GM12891 (cell line): ENCODE data around the genes METTL4 and MYOM1.

GRCh38 chr18:109025-109584 is 49.3 kb upstream of the USP14 start:
- RRBS: no CpG with 5 or more reads among the region's 6 CpGs

DNA sequence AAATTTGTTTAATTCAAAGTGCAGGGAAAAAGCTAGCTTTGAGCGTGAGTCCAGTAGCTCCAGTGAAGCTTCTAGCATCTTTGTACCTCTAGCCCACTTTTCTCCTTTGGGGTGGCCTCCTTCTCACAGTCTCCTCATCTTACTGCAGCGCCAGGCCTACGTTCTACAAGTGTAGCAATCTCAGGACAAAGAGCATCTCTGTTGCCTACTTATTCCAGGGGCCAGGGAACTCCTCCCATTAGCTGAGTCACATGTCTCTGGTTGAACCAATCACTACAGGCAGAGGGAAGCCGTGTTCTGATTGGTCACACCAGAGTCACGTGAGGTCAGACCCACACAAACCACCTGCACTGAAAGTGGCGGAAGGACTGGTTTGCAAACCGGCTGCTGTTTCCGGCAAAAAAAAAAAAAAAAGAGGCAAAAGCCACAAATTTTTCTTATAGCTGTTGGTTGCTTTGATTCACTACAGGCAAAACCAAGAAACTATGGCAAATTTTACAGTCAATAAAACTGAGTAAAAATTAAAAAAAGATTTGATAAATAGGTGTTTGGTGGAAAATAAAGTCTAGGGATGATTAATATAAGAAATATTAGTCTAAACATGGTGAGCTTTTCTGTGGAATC is 21.9 kb upstream of the USP14 start:
- RRBS: no CpG with 5 or more reads among the region's 8 CpGs

DNA sequence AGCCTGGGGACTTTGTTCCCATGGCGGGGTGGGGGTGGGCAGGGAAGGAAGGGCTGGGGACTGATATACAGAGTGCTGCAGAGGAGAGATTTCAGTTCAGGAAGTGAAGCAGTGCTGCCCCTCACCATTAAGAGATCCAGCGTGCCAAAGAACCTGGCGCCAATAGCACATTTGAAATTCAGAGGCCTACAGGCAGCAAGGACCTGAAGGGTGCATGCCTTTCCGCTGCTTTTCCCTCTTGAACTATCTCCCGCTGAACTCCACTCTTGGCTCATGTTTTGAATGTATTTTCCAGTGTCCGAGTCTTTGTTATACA is 94.7 kb upstream of the THOC1 start:
- RRBS: no CpG with 5 or more reads among the region's 6 CpGs

- RRBS: no CpG with 5 or more reads among the region's 15 CpGs
These were observed 20.0 kb upstream of the YES1 start for GRCh38 chr18:832037-832545.

- RRBS: no CpG with 5 or more reads among the region's 57 CpGs
These were observed at the start of gene METTL4 for GRCh38 chr18:2570653-2571774. Gene METTL4, minus strand, starts transcription at chr18:2571505.

- RRBS: 1% methylated on average over 16 of the region's 76 CpGs
These were observed 741 bp downstream of the SMCHD1 start for GRCh38 chr18:2655993-2656941.

DNA sequence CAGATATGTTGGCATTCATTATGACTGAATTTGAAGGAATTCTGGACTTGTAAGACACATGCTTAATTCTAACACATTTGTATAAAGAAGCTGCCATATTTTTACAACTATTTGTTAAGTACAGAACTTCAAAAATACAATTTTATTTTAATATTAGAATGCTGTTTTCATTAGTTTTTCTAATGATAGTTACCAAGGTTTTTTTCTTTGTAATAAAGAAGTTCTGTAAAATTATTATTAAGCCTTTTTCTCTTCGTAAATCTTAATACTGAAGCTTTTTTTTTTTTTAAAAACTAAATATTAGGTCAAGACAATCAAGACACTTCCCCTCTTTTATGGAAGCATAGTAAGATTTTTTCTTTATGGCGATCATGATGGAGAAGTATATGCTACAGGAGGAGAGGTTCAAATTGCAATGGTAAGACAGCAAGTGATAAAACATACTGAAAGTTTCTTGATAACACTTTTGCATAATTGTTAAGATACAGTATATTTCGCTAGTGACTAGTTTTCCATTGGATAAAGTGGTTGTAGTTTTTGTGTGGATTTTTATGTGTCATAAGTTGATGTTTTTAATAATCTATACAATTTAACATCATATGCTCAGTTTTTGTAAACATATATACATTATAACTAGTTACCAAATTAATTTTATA is 50.0 kb downstream of the SMCHD1 start:
- RRBS: no CpG with 5 or more reads among the region's 3 CpGs

DNA sequence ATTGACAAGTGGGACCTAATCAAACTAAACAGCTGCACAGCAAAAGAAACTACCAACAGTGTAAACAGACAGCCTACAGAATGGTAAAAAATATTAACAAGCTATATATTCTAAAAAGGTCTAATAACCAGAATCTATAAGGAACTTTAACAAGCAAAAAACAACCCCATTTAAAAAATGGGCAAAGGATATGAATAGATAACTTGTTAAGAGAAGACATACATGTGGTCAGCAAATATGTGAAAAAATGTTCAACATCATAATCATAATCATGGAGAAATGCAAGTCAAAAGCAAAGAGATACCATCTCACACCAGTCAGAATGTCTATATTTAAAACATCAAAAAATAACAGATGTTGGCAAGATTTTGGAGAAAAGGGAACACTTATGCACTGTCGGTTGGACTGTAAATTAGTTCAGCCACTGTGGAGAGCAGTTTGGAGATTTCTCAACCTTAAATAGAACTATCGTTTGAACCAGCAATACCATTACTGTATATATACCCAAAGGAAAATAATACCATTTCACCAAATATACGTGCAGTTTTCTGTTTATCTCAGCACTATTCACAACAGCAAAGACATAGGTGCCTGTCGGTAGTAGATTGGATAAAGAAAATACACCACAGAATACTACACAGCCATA is 81.0 kb downstream of the SMCHD1 start:
- RRBS: no CpG with 5 or more reads among the region's 4 CpGs

DNA sequence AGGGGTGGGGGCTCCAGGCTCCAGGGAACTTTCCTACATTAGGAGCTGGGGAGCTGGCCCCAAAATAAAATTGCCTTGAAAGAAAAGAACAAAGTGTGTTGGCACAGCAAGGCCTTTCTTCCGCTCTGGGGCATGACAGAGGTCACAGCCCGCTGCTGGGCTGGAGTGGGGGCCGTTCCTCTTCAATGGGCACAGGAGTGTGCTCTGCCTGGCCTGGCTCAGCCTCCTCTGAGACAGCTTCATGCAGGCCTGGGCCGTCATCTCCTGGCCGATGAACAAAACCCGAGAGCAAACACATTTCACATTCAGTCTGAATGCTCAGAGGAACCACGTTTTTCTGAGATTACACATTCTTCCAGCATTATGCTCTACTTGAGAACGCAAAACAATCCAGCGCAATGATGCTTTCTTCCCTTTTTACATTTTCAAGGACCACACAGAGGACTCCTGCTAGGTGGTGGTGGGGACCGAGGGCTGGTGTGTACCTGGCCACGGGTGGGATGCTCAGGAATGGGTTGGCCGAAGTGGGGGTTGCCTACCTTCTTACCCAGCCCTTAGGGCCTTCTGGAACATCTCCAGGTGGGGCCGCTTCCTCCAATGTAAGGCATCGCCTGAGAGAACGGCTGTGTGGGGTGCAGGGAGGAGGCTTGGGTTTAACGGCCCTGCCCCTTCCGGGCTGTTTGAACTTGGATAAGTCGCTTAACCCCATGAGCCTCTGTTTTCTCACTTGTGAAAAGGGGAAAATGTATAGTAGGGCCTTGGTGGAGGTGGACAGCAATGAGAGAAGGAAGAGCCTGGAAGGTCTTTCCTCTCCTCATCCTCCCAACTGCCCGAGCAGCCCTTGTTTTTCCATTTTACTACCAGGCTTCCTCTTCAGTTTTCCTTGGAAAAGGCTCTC is 34.9 kb downstream of the EMILIN2 start:
- RRBS: no CpG with 5 or more reads among the region's 19 CpGs

DNA sequence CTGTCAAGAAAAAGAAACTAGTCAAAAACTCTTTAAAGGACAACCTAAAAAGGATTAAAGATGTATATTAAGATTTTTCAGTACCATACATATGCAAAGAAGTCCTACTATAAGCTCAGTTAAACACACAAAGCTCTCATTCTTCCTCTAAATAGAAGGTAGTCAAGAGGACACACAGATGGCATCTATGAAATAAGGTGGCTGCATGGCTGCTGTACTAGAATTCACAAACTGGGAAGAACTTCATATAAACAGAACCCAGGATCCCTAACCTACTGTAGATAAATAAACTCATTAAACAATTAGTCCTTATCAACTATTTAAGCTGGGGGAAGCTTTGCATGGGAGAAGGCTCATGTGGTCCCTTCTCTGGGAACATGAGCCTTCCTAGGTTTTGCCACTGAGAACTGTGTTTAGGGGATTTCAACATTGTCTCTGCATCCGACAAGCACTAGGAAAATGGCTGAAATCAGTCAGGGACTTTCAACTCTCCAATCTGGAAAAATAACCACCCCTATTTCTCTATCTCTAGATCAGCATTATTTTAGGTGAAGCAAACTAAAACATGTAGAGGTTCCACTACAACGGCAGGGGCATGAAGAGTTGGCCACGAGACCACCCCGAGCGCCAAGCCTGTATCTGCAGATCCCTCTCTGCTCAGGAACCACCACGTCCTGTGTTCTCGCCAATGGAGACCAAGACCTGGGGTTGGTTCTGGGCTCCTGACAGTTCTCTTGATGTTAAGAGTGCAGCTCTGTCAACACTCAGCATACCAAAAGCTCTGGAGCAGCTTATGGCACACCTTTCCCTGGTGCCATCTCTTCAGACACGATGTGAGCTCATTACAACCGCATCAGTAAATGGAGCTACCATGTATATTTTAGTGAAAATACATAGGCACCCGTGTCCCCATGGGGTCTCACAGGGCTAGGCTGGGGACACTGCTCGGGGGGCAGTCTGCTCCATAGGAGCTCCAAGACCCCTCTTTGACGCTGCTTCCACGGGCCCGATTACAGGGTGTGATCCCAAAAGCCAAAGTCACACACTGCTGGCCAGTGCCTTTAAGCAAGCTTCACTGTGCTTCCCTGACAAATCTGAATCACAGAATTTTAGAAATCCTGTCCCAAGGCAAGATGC is 71.8 kb downstream of the EMILIN2 start:
- RRBS: no CpG with 5 or more reads among the region's 14 CpGs

DNA sequence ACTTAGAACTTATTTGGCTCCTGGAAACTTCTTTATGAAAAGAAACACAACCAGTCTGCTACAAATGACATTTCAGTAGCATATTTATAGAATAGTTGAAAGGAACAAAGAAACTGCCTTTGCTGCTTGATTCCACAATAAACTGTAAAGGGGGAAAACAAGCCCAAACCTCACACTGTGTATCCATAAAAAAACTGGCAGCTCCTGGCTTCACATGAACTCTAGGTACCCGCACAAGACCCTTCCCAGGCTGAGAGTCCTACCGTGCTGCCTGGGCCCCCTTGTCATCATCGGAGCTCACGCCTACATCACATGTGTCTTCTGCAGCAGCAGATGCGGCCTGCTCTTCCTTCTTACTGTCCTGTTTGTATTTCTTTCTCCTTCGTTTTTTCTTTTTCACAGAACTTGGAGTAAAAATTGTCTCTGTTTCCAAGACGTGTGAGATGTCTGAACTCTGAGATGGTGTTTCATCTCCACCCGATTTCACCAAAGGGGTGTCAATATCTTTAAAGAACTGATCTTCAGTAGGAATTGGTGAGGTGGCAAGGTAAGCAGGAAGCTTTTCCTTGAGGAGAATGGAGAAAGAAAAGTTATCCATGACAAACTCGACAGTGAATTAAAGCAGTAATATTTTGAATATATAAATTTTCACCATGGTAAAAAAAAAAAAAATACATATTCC is 62.0 kb downstream of the LPIN2 start:
- RRBS: no CpG with 5 or more reads among the region's 9 CpGs

GRCh38 chr18:2978551-2979622 is 34.1 kb downstream of the LPIN2 start:
- RRBS: no CpG with 5 or more reads among the region's 7 CpGs

DNA sequence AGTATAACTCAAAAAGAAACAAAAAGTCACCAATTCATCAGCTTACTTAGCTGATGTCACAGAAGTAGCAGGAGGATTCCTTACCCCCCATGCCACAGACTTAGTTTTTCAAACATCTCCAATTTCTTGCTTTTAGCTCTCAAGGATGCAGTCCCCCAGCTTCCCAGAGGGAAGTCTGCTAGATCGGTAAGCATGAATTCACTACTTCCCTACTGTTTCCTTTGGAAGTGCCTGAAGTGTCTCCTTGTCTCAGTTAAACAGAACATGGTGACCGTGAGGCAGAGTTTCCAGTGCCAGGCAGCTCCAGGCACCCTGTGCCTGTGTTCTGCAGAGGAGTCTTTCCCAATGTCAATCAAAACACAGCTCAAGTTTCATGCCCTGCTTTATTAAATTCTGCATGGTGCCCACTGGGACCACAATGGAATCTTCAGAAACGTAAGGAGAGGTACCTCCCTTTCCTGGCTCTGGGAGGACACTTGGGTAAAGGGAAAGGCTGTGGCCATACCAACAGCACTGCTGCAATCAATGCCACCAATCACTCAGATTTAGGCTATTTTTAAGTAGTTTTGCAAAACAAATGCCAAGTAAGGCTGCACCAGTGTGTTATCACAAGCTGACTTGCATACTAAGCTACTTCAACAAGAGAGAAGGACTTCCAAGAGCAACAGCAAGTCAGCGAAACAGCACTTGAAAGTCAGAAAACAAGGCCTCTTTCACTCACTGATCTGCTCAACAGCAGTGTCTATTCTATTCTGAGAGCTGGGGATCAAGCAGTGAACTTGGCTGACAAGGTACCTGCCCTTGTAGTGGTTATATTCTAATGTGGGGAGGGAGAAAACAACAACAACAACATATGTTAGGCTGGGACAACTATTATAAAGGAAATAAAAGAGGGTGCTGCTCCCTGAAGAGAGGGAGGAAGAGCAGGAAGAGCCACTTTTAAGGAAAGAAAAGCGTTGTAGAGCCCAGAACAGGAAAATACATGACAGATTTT is 15.0 kb downstream of the LPIN2 start:
- RRBS: no CpG with 5 or more reads among the region's 5 CpGs

- RRBS: no CpG with 5 or more reads among the region's 9 CpGs
These were observed 32.0 kb upstream of the LPIN2 start for GRCh38 chr18:3044864-3045497.

DNA sequence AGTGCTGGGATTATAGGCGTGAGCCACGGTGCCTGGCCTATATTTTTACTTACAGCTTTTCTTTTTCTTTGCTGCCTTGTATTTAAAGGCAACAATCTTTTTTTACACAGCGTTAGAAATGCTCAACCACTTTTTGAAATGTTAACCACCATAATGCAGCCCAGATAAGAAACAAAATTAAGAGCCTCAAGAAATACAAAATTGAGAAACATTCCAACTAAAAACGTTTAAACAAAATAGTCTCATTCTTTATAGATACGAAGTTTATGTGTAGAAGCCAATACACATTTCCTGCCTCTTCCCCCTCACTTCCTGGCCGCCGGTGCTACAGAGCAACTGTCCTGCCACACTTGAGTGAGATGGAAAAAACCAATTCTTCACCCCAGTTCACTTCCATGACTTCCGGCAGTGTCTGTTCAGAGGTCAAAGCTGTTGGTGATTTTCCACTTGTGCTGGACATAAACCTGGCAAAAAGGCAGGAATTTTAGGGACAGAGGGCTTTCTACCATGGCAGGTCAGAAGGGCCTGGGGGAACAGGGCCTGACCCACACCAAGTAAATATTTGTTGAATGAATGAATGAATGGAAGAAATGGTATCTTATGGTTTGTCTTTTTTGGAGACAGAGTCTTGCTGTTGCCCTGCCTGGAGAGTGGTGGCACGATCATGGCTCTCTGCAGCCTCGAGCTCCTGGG is 47.6 kb upstream of the LPIN2 start:
- RRBS: 13% methylated on average over 1 of the region's 10 CpGs

GRCh38 chr18:3151866-3152443 is 67.8 kb downstream of the MYOM1 start:
- RRBS: no CpG with 5 or more reads among the region's 8 CpGs

- RRBS: no CpG with 5 or more reads among the region's 17 CpGs
These were observed 41.7 kb downstream of the MYOM1 start for GRCh38 chr18:3177790-3178839.

DNA sequence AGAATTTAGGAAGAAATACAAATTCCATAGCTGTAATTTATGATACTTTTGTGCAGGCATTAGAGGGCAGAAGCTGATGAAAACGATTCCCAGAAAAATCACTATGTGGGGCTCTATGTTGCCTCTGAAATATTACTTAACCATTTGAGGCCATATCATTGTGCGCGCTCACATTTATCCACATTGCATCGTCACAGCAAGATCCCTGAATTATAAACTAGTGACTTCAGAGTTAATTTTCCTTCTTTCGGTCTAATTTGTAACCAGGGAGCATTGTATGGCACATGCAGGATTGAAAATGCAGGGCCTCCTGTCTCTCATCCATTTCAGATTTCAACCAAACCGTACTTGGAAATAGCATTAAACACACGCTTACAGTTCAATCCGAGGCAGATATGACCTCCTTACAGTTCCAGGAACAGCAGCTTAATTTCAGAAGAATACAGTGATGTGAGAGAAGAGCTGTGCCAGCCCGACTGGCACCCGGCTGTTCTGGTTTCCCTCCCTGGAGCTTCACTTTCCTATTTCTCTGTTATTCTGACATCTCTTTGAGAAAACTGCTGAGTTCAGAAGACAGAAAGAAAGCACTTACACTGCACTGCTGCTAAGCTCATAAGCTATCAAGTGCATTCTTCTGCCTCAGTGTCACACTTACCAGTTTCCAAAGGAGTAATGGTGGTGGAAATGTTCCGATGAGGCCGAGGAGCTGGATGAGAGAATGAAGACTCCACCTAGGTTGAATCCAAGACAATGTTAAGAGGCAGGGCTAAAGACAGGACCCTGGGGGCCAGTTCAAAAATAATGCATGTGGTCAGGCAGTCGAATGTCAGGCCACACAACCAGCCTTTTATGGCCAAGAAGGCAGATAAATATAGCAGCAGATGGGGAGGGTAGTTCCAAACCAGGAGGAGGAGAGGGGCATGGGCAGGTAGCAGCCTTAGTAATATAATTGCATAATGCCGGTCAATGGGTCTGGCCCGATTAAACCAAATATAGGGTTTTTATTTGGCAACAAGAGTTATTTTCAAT is at the start of gene MYOM1:
Gene MYOM1 (minus strand): TSS at position 821 of the 1,029 bp plus-strand sequence.
- RRBS: no CpG with 5 or more reads among the region's 15 CpGs